ENCODE data around the genes OR10J1, DUSP23 and IGSF8.

- PRO-cap: no peak
Measured at GRCh38 chr1:159439323-159439968, at the start of gene OR10J1. Gene OR10J1 (plus strand): TSS chr1:159439722.

DNA sequence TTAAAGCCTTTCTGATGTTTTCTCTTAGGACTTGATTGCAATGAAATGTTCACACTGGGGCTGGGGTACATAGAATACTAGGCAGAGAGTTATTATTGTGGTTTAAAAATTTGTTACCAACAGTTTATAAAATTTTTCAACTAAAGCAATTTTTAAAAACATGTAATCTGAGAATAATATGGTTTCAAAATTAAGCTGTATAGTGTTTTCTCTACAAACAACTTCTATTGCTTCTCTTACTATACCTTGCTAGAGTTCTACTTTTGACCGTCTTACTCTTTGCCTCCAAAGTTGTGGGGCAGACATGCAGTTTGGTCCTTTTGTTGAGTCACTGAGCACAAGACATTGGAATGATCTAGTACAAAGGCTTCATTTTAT lies 28.6 kb downstream of the OR10J1 start:
- PRO-cap: no peak

GRCh38 chr1:159583148-159583753 lies 4.4 kb upstream of the APCS start:
- PRO-cap: no peak

DNA sequence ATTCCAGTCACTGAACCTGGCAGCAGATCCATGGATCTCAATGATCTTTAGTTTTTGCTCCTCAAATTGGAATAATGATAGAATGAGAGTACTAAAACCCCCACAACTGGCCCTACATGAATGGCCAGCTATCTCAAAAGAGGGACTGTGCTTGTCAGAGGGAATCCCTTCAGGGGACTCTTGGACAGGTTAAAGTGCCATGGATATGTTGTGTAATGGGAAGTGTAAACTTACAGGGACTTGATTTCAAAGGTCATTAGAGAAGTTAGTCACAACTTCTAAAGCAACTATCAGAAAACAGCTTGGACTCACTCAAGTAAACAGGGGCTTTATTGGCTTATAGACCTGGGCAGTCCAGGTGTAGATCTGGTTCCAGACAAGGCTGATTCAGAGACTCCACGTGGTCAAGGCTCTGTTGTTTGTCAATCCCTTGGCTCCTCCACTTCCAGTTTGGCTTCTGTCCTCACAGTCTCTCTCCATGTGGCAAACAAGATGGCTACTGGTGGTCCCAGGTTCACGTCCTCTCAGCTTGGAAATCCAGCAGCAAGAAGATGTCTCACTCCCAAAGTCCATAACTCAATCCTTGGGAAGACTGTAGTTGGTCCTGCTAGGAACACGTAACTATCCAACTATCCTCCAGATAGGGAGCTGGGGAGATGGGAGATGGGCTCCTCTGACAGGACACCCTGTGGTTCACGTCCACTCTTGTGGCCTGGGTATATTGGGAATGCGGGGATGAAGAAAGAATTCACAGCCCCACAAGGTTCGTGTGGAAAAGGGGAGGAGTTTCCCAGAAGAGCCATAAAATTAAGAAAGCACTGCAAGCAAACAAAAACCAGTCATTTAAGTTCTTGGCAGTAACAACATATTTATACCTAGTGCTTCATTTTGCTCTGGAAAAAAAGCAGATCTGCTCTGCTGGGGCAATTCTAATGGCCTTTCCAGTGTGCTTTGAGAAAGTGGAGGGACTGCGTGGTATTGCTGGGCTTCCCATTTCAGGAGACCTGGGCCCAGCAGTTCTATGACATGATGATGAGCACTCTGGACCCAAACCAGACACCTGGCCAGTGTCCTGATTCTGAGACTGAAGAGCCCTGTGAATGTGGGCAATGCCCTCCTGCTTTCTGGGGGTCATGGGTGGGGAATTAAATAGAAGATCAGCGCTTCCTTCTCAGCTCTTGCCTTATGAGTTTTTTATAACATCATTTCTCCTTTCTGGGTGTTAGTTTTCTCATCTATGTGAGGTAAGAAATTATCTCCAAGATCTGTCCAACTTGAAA lies 2.0 kb downstream of the CRP start:
- PRO-cap: no peak

- PRO-cap: bidirectional peak, plus-strand start at chr1:159780969, minus-strand start at chr1:159780732
Measured at GRCh38 chr1:159780874-159781702, at the start of gene DUSP23. Gene DUSP23 (plus strand): TSS chr1:159780962.

DNA sequence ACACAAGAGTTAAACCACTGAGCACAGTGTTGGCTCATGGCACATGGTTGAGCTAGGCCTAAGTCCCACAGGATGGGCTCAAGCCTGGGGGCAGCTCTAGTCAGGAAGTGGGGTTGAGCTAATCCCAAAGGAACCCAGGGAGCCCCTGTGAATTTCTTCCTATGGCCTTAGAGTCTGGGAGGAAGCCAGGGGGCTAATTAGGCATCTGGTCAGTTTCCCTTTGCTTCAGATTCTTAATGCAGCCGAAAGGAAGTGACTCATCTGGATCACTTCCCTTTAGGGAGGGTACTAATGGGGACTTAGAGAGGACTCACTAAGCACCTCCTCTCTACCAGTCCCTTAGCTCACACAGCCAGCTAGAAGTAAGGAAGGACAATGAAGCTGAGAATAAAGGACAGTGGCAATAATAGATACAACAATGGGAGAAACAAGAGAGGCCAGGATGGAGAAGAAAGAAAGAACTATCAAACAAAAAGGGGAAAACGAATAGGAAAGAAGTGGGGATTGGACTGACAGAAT lies 10.0 kb downstream of the CFAP45 start:
- PRO-cap: no peak

DNA sequence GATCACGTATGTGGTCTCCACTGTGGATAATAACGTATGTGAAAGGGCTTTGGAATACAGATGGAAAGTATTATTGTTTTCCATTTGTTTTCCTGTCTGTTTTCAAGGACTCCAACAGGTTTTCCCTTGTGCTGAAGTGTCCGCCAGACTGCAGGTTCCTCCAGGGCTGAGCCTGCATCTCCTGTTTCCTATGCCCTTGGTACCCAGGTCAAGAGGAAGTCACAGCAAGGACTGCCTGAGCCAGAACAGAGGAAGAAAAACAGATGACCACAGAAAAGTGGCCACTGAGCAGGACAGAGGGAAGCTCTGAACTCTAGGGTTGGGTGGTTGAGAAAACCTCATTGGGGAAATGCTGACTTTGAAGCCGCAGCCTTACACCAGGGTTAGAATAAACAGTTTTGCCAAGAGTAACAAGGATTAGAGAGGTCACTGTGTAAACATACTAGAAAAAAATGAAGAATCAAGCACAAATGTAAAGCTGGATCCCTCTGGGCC lies 3.9 kb downstream of the CFAP45 start:
- PRO-cap: no peak

GRCh38 chr1:159915830-159916592 lies 9.3 kb downstream of the TAGLN2 start:
- PRO-cap: no peak

GRCh38 chr1:159921875-159922819 lies 3.2 kb downstream of the TAGLN2 start:
- PRO-cap: no peak

GRCh38 chr1:160098307-160098979 lies at the start of gene IGSF8:
Gene IGSF8 (minus strand): TSS chr1:160098619.
- PRO-cap: no peak

DNA sequence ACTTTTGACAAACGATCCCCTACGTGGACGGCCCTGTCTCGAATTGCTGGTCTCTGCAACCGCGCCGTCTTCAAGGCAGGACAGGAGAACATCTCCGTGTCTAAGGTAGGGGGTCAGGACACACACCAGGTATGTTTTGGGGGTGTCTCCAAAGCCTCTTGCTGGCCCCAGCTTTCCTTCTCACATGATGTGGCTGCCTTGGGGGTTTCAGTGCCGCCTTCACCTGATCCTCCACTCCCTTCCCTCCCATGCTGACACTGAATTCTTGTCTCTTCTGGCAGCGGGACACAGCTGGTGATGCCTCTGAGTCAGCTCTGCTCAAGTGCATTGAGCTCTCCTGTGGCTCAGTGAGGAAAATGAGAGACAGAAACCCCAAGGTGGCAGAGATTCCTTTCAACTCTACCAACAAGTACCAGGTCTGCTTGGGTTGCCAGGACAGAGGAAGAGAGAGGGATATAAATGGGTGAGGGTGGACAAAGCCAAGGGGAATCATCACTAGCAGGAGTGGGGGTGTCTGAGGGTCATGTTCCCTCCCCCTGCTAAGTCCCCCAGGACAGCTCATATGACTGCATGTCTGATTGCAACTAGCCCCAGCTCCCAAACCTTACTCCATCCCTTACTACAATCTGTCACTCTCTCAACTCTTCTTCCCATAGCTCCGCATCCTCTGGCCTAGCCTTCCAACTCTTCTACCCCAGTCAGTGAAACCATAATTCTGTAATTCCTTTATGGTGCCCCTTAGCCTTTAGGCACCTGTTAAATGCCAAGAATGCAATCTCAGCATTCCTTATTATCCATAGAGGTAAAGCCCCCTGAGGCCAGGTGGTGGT lies 13.6 kb downstream of the ATP1A2 start:
- PRO-cap: no peak

GRCh38 chr1:160131918-160132457 lies 16.4 kb downstream of the ATP1A2 start:
- PRO-cap: no peak

GRCh38 chr1:160323926-160324222 lies 19.2 kb downstream of the COPA start:
- PRO-cap: no peak

DNA sequence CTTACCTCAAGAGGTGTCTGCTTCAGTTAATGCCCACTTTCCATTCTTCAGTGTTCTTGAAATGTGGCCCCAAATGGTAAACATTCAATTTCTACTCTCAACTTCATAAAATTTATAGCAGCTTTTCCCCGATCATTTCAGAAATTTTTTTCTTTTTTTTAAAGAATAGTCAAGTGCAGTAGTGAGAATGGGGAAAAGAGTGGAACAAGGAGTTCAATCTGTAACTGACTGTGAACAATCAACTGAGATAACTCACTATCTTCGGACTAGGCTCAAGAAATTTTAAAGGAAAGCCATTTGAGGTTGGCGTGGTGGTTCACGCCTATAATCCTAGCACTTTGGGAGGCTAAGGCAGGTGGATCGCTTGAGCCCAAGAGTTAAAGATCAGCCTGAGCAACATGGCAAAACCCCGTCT lies 17.1 kb downstream of the COPA start:
- PRO-cap: no peak

DNA sequence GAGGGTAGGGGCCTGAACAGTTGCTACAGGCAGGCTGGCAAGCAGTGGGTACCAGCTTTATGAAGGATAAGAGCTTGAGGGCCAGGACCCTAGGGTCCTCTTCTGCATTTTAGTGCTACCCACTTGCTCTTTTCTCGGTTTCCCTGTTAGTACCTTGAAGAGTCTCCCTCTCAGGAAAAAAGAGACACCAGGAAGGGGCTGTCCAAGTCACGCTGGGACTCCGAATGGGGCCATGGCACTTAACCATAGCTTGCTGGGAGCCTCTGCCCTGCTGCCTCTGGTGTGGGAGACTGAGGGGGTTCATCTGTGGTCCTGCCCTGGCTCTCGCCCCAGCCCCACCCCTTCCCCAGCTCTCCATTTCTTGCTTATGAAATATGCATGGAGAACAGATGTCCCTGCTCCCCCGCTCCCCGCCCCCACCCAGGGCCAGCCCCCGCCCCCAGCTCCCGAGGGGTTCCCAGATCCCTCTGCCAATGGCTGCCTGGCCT lies 352 bp upstream of the NHLH1 start:
- PRO-cap: no peak

DNA sequence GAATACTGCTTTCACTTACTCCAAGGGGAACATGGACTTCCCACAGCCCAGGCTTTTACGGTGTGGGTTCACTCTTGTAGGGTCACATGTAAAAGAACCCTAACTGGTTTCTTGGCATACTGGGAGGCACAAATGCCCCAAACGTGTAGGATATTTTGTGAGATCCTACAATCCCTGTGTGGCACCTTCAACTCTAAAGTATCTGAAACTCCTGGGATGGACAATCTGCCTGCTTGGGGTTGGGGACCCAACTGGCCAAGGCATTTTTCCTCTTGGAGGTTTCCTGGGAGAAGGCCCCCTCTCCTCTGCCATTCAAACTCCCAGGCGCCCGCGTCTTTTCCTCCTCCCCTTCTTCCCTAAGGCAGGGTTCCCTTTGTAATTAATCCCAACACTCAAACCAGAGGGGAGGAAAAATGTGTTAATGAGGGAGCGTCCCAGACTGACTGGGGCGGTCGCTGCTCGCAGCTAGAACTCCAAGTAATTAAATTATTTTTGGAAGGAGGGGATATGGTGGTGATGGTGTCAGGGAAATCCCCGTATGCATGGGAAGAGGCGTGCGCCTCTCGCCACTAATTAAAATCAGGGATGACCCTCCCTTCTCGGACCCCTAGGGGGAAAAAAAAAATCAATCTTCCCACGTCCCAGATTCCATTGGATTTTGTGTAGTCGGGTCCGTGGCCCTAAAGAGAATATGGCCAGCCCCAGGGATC lies 694 bp upstream of the VANGL2 start:
- PRO-cap: no peak

DNA sequence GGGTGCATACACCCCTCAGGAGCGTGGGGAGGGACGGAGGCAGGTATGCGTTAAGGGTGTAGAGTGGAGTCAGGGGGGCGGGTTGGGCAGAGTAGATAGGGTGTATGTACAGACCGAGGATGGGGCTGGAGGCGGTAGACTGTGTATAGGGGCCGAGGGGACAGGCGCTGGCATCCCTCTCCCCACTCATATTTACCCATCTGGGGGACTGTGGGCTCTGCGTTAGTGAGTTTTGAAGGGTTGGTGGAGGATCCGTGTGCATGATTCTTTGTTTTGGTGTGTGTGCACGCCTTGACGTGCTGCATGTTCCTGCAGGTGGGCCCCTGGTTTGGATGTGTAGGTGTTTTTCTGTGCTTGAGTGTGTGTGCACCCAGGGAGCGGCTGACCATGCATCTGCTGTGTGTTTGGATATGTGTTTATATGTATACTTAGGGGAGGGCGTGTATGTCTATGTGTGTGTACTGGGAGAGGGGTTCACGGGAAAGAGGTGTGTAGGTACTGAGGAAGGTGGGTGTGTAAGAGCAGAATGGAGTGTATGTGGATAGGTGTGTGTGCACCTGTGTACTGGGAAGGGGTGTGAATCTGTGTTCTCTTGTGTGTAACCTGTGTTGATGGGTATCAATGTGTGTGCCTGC lies 1.0 kb downstream of the VANGL2 start:
- PRO-cap: no peak

DNA sequence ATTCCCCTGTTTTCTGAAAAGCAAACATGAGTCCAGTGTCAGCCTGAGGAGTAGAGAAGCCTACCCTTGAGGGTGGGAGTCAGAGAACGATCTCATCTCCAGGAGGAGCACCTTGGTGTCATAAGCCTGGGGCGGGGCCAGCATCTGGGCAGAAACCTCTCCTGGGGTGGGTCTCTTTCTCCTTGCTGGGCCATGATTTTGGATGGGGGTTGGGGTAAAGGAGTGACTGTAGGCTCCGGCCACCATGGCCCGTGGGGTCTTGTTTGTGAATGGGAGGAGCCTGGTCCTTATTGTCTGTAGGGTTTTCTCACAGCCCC lies 5.9 kb downstream of the VANGL2 start:
- PRO-cap: no peak

DNA sequence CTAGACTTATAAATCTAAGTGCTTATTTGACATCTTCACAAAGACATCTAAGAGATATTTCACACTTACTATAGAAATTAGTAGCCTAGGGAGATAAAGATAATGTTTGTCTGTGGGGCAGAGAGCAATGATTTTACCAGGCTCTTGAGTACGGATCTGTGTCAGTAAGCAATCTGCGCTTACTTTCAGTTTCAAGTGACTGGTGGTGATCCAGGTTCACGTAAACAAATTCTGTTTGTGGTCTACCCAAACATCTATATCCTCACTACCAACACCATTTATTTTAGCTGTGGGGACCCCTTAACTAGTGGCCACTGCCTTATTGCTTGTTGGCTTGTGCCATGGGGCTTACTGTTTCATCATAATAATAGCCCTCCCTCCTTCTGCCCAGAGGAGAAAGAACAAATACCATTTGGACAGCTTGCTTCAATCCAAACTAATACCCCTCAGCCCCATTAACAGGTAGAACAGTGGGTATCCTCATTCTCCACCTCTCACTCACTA lies 37.6 kb downstream of the VANGL2 start:
- PRO-cap: no peak

DNA sequence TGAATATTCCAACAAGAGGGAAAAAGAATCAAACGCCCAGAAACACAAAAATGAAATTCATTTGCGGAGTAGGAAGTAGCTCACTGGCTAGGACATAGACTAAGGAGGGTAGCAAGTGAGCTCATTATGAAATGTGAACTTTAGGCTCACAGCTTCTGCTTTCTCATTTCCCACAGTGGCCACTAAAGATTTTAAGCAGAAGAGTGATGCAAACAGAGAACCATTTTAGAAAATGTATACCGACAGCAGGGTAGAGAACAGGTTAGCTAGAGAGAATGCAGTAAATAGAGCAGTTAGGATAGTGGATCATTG lies 3.5 kb downstream of the CD48 start:
- PRO-cap: no peak